Ascending aorta (tissue), 1 donor: ENCODE measurements around the genes PLPP2, C2CD4C, RNF126 and PTBP1.

DNA sequence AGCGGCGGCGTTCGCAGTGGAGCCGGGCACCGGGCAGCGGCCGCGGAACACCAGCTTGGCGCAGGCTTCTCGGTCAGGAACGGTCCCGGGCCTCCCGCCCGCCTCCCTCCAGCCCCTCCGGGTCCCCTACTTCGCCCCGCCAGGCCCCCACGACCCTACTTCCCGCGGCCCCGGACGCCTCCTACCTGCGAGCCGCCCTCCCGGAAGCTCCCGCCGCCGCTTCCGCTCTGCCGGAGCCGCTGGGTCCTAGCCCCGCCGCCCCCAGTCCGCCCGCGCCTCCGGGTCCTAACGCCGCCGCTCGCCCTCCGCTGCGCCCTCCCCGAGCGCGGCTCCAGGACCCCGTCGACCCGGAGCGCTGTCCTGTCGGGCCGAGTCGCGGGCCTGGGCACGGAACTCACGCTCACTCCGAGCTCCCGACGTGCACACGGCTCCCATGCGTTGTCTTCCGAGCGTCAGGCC lies 36.1 kb upstream of the OR4F17 start:
- PRO-cap: no peak

DNA sequence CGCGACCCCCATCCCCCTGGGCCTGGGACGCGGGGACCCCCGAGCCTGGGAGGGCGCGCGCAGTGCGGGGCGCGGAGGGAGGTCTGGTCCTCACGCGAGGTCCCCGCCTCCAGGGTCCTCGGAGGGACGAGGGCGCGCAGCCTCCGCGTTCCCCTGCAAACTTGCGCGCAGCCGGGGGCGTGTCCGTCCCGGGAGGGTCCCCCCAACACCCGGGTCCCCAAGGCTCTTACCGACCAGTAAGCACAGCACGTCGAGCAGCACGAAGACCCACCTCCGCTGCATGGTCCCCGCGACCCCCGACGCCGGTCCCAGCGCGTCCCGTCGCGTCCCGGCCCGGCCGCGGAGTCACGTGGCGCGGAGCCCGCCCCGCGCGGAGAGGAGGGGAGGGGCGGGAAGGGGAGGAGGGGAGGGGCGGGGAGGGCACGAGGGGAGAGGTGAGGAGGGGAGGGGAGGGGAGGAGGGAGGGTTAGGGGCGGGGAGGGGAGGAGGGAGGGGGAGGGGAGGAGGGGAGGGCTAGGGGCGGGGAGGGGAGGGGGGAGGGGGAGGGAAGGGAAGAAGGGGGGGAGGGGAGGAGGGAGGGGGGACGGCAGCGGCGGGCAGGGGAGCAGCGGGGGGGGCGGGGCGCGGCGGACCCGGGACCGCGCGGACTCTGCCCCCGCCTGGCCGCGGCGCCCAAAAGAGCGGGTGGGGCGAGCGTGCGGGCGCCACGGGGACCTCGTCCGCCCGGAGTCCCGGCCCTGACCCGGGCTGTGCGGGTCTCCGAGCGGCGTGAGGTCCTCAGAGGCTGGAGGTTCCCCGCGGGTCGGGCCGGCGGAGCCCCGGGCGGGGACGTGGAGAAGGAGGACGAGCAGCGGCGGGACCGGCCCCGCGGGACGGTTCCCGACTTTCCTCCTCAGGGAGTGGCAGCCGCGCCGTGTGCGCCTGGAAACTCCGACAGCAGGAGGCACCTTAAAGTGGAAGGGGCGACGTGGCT lies at the start of gene PLPP2:
Gene PLPP2 (minus strand): TSS at position 349 of the 973 bp plus-strand sequence.
- PRO-cap: no peak

GRCh38 chr19:296518-296757 lies 5.2 kb upstream of the PLPP2 start:
- PRO-cap: no peak

DNA sequence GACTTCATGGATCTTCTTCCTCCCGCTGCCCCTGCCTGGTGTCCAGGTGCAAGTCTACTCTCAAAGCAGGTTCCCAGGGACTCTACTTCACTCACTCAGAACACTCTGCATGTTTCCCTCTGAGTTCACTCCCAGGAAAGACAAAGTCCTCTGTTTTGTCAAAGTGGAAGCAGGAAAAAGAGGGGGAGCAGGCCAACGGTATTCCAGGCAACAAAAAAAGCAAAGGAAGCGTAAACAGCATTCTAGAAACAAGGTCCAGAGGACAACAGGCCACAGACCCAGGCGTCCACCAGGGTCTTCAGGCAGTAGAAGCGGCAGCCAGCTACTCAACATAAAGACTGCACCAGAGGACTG lies 3.1 kb downstream of the MIER2 start:
- PRO-cap: no peak

DNA sequence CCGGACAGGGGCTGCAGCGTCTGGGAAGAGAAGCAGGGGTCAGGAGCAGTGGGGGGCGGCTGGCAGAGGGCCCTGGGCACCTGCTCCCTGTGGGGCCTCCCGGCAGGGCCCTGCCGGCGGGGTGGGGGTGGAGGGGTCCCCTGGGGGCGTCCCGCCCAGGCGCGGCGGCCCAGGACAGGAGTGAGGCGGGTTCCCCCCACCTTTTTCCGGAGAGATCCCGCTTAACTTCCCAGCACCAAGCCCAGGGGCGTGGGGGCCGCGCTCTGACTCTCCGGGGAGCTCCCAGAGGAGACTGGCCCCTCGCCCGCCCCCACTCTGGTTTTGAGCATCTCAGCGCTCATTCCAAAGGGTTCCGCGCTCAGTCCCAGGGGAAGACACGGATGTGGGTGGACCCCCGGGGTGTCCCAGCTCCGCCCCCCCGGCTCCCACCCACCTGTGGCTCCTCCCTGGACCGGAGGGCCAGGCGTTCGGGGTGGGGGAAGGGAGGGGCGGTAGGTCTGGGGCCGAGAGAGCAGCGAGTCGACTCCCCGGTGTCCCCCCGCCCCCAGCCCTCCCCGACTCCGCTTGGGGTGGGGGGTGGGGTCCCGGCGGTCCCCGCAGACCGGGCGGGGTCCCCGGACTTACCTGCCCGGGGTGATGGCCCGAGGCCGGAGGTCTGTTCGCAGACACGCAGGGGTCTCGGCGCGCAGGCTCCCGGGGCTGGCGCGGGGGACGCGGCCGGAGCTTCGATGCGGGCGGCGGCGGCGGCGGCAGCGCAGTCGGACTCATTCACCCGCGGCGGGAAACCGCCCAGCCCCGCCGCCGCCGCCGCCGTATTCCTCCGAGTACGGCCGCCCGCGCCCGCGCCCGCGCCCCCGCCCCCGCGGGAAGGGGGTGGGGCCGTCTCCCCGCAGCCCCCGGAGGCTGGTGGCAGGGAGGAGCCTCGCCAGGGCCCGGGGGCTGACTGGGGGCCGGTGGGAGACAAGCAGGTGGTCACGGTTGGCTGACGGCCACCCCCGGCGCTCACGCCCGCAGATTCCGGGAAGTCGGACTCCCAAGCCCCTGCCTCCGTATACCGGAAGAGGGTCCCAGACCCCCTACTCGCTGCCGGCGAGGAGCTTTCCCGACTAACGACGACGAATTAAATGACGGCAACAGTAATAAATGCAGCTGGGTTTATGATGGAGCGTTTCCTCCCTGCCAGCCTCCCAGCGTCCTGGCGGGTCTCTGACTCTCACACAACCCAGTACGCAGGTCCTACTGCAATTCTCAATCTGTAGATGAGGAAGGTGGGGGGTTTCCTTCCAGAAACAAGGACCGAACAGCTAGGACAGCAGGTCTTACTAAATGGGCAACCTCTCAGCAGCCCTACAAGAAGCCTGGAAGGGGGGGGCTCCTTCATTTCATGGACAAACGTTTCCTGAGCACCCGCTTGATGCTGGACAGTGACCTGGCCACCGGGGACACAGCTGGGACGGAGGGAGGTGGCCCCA lies at the start of gene C2CD4C:
Gene C2CD4C (minus strand): TSS at position 766 of the 1,472 bp plus-strand sequence.
- PRO-cap: no peak

DNA sequence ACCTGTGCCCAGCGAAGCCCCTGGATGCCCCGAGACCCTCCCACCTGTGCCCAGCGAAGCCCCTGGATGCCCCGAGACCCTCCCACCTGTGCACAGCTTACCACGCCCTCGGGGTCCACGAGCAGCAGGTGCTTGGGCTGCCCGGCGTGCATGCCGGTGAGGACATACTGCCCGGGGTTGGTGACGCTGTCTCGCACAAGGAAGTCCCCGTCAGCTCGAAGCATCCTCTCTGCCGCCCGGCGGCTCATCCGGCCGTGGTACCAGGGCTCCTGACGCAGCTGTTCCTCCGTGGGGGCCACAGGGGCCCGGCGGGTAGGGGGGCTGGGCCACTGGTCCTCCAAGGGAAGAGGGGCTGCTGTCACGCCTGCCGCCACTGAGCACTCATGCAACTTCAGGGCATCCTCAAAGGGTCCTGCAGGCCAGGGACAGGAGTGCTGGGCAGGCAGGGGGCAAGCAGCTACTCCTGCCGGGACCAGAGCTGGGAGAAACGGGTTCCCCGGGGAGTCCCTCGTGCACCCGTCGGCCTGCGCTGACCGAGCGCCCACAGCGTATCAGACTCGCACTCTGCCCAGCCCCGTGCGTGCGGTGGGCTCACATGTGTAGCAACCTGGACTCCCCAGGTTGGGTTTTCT lies 13.2 kb upstream of the C2CD4C start:
- PRO-cap: no peak

GRCh38 chr19:426989-427746 lies 18.2 kb upstream of the C2CD4C start:
- PRO-cap: no peak

DNA sequence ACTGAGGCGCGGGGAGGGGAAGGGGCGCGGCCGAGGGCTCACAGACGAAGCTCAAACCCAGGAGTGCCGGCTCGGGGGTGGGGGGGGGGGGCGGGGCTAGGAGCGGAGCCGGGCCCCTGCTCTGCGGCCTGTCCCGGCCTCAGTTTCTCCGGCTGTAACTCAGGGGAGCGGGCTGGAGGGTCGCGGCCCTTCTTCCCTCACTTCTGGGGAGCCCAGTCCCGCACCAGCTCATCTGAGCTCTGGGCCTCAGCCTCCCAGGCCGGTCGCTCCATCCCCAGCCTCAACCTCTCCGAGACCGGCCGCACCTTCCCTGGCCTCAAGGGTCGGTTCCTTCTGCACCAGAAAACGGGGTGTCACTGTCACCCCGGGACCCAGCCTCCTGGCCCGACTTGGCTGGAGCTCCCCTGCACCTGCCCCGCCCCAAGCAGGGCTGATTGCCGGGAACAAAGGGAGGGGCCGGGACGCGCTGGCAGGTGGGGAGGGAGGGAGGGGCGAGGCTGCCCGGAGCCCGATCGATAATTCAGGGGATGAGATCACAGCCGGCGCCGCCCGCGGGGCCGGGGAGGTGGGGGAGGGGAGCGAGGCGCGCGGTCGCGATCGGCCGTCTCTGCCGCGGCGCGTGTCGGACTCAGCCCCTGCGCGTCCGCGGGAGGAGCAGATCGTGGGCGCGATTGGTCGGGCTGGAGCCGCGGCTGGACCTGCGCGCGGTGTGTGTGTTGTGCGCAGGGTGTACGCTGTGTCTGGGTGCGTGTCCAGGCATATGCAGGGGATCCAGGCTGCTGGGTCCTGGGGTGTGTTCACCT lies 876 bp upstream of the SHC2 start:
- PRO-cap: no peak

GRCh38 chr19:536352-537178 lies 5.0 kb downstream of the CDC34 start:
- PRO-cap: no peak

- PRO-cap: no peak
These were observed 878 bp downstream of the BSG start for GRCh38 chr19:573051-573897.

DNA sequence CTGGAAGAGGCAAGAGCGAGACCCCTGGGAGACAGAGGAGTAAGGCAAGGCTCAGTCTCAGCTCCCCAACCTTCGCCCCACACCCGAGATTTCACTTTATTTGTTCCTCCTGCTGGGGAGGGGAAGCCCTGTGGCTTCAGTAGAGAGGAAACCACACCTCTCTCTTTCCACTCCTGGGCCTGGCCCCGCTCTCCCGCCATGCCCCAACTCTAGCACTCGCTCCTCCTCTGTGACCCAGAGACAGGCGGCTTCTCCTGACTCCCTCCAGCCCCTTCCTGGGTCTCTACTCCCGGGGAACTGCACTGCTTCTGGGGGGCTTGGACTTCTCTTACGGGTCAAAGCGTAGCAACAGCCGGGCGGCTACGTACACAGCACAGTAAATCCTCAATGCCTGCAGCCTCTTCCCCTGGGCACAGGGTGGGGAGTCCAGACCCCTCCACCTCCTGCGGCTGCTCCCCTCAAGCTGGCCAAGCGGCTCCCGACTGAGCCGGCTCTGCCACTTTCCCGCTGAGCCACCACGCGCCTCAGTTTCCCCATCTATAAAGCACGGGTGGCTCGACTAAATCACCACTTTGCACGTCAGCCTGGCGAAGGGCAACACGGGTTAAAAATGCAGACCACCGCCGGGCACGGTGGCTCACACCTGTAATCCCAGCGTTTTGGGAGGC lies 1.5 kb downstream of the RNF126 start:
- PRO-cap: no peak

DNA sequence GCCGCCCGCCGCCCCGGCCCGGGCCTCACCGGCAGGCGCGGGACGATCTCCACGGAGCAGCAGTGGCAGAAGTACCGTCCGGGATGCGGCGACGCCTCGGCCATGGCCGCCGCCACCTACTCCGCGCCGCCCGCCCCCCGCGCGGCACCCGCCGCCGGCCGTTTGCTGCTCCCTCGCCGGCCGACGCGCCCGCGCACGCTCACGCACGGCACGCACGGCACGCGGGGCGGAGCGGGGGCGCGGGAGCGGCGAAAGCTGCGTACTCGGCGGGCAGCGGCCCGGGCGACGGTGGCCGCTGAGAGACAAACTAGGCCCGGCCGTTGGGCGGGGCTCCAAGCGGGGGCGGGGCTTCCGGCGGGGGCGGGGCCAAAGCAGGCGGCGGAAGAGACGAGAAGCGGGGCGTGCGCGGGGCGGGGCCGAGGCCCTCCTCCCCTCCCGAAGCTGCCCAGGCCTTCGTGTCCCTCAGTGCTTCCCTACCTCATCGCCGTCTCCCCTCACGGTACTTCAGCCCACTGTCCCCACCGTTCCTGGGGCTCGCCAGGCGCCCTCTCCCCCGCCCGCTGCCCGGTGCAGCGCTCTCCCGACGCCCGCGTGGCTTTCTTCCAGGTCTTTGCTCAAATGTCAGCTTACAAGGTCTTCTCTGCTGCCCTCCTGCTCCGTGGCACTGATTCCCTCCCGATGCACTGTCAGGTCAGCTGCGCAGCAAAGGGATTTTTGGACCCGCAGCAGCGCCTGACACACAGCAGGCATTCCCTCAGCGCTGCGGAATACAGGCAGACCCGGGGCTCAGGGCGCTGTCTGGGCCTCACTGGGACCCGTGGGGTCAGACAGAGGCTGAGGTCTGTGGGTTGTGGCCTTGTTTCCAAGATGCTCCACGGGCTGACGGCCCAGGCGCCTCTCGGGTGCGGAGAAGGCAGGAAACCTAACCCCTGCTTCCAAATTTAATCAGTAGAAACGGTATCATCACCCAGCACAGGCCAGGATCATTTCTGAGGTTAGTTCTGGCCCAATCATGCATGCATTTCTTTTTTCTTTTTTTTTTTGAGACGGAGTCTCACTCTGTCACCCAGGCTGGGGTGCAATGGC lies at the start of gene RNF126:
Gene RNF126 (minus strand): TSS at position 197 of the 1,086 bp plus-strand sequence.
- PRO-cap: bidirectional peak, plus-strand start at position 397 of the sequence, minus-strand start at position 187 of the sequence

GRCh38 chr19:676769-677047 lies 516 bp downstream of the FSTL3 start:
- PRO-cap: no peak

DNA sequence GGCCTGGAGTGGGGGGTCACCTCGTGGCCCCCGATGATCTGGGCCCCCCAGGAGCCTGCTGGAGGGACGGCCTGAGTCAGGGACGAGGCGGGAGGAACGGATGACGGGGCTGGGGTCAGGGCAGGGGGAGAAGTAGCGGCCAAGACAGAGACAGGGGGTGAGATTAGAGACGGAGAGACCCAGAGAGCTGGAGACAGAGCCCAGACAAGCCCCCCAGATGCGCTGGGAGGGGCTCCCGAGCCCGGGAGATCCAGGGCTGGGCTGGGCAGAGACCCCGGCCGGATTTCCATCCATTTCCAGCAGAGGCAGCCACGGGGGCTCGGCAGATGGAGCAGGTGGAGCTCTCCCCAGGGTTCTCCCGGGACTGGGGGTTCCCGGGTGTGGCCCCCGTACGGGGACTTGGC lies 337 bp downstream of the PRSS57 start:
- PRO-cap: no peak

DNA sequence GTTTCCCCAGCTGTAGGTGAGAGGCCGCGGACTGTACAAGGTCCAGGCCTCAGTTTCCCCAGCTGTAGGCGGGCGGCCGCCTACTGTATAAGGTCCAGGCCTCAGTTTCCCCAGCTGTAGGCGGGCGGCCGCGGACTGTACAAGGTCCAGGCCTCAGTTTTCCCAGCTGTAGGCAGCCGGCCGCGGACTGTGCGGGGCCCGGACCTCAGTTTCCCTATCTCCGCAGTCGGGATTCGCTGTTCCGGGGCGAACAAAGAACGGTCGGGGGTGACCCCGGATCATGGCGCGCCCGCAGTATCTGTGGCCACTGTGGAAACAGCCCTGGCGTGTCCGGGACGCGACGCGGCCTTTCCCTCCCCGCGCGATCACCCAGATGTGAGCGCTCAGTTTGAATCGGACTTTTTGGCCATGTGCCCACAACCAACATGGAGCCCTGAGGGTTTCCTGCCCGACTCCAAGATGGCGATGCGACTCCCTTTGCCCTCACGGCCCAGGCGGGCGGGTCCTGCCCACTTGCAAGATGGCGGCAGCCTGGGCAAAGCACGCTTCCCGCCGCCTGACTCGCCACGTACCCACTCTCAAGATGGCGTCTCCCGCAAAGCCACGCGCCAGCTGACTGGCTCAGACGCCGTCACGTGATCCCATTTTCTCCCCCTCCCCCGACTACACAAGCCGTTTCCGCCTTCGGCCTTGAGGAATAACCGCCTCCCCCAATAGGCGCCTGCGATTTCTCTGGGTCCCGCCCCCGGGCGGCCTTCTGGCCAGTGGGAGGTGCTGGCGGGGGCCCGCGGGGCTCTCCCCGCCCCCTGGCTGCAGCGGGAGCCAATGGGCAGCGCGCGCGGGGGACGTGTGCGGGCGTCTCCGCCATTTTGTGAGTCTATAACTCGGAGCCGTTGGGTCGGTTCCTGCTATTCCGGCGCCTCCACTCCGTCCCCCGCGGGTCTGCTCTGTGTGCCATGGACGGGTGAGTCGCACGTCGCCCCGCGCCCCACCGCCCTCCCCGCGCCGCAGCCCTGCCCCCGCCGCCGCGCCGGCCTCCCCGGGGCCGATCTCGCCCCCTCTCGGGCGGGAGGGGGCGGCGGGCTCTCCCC lies at the start of gene PTBP1:
Gene PTBP1 (plus strand): TSS at position 911 of the 1,091 bp plus-strand sequence.
- PRO-cap: unidirectional peak, minus-strand start at position 461 of the sequence; unidirectional peak, plus-strand start at position 825 of the sequence; unidirectional peak, plus-strand start at position 911 of the sequence

- PRO-cap: no peak
These were observed 8.2 kb downstream of the PLPPR3 start for GRCh38 chr19:813420-814070.

DNA sequence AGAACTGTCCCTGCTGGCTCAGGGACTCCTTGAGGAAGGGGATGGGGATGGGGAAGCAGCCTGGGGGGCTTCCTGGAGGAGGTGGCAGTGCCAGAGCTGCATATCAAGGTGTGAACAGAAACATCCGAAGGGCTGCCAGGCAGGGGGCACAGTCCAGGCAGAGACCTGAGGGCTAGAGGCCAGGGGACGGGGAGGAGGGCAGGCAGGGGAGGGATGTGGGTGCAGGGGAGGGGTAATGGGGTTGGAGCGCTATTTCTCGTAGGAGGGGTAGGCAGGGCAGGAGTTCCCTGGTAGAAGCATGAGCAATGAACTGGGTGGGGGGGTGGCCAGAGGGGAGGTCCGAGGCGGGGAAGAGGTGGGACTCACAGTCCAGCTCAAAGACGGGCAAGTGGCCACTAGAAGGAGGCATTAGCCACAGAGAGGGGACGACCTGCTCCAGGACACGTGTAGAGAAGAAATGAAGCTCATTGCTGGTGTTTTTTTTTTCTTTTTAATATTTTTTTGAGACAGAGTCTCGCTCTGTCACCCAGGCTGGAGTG lies 3.5 kb upstream of the ELANE start:
- PRO-cap: no peak

- PRO-cap: no peak
These were observed 2.1 kb downstream of the ARID3A start for GRCh38 chr19:927750-928463.

- PRO-cap: no peak
These were observed 27.6 kb downstream of the ARID3A start for GRCh38 chr19:953064-954177.

- PRO-cap: no peak
These were observed 4.0 kb upstream of the GRIN3B start for GRCh38 chr19:995916-996997.